Colic lymph node (tissue), 1 donor: ENCODE data around the gene UVRAG.

- PRO-cap = no peak
Observed at GRCh38 chr11:75432663-75433035, 354 bp downstream of the KLHL35 start.

- PRO-cap = no peak
Observed at GRCh38 chr11:75490453-75491192, 35.1 kb downstream of the GDPD5 start.

- PRO-cap = no peak
Observed at GRCh38 chr11:75572273-75573010, 10.4 kb downstream of the SERPINH1 start.

GRCh38 chr11:75627850-75628226 is 41.0 kb downstream of the MAP6 start:
- PRO-cap = no peak

- PRO-cap = no peak
Observed at GRCh38 chr11:75773400-75774111, 5.0 kb downstream of the DGAT2 start.

- PRO-cap = bidirectional peak, plus-strand start at chr11:75814566, minus-strand start at chr11:75814485; bidirectional peak, plus-strand start at chr11:75814863, minus-strand start at chr11:75814758; bidirectional peak, plus-strand start at chr11:75815242, minus-strand start at chr11:75814901
Observed at GRCh38 chr11:75814426-75815314, at the start of gene UVRAG. UVRAG (plus strand) TSS chr11:75815210.

DNA sequence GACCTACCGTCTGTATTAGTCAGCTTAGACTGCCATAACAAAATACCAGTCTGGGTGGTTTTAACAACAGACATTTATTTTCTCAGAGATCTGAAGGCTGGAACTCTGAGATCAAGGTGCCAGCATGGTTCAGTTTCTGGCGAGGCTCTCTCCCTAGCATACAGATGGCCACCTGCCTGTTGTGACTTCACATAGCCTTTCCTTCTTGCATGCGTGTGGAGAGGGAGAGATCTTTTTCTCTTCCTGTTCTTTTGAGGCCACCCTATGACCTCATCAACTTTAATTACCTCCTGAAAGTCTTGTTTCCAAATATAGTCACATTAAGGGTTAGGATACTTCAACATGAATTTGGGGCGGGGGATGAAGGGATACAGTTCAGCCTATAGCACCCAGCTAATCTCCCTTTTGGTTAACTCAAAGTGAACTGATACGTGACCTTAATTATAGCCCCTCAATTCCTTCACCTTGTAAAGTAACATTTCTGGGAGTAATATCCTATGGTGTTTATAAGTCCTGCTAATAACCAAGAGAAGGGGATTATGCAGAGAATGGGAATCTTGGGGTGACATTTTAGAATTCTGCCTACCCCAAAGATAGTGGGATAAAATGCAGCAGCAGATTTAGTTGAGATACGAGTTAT is 131.9 kb downstream of the UVRAG start:
- PRO-cap = no peak

GRCh38 chr11:76119759-76120081 is 86.6 kb downstream of the WNT11 start:
- PRO-cap = no peak

- PRO-cap = no peak
Observed at GRCh38 chr11:76147339-76147808, 58.9 kb downstream of the WNT11 start.

DNA sequence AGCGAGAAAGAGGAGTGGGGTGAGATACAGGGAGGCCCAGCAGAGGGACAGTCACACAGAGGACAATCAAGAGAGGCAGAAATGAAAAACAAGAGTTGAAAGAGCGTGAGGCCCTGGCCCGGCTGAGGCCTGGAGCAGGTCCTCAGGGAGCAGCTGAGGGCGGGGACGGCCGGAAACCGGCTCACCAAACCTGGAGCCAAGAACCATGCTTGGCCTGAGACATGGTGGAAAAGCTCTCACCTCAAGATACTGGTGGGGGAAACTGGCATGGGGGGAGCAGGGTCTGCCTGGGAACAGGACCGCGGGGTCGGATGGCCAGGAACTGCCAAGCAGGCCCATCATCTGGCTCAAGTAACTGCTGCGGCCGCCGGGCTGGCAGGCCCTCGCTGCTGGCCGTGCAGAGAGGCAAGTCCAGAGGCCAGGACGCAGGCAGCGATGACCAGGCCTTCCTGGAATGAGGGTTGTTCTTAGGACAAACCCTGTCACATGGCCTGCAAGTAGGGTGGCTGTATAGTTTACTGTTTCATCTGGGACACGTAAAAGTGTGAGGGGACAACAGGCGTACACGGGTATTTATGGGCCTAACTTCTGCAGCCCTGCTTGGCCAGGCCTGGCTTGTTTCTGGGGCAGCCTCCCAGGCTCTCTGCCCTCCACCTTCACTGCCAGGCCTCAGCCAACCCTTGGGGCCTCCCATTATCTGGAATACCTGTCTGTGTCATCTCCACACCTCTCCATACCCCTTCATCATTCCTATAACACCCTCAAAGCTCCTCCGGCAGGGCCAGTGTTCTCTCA is 19.0 kb upstream of the WNT11 start:
- PRO-cap = no peak

DNA sequence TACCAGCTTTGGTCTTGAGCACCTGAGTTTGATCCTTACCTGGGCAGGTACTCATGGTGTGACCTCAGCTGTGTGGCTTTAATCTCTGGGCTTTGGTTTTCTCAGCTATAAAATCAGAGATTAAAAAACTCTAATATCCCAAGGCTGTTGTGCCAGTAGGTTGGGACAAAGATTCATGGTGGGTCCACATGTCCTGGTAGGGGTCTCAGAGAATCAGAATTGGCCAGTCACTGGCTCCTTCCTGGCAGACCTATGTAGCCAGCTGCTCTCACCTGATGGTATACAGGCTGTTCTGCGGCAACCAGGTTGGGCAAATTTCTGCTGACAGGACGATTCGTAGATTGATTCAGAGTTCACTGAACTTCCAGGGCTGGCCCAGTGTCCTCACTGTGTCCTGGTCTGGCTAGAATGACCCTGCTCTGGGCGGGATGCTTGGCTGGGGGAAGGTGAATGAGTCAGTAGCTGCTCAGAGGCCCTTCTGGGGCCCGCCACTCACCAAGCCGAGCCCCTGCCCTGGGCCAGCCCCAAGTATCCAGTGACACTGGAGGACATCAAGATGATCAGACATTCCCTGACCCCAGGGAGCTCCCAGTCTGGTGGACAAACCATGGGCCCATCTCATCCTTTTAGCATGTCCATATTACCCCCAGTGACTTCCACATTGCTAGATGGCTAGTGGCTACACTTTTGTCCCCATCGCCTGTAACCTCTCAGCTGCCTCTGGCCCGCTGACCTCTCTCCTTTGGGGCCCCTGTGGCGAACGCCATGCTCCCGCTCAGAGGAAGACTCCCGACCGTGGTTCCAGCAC is 62.9 kb upstream of the WNT11 start:
- PRO-cap = no peak

- PRO-cap = no peak
Observed at GRCh38 chr11:76380167-76380669, 714 bp downstream of the THAP12 start.

DNA sequence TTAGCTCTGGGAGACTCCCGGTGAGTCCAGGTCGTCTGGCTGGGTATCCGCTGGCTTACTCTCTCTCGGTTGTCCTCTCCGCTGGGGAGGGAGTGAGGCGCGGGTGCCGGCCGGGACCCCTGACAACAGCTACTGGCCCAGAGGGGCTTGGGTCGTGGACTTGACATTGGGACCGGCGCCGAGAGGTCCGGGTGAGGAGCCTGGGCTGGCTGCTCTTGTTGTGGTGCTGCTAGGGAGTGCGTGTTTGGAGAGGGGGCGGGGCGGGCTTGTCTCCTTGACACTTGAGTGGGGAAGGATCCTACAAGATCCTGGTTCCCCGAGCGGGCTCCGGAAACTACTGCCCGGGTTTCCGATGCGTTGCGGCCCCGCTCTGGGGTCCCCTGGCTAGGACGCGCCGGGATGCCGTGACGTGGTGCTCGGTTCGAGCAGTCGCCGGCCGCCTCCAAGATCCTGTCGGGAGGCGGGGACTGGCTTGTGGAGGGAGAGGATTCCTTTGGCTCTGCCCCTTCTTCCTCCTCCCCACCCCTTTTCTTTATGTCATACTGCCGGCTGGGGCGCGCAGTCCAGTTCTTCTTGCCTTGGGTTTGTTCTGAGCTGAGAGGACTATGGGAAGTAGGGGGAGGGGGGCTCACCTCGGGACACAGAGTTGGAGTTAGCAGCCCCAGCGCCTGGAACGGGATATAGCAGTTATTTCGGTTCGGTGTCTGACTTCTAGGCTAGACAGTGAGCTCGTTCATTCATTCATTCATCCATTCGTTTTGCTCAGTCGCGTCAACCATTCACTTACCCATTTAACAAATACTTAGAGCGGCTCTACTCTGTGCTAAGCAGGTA is 720 bp downstream of the EMSY start:
- PRO-cap = bidirectional peak, plus-strand start at position 566 of the sequence, minus-strand start at position 455 of the sequence

GRCh38 chr11:76591927-76592427 is 78.6 kb downstream of the LRRC32 start:
- PRO-cap = no peak

DNA sequence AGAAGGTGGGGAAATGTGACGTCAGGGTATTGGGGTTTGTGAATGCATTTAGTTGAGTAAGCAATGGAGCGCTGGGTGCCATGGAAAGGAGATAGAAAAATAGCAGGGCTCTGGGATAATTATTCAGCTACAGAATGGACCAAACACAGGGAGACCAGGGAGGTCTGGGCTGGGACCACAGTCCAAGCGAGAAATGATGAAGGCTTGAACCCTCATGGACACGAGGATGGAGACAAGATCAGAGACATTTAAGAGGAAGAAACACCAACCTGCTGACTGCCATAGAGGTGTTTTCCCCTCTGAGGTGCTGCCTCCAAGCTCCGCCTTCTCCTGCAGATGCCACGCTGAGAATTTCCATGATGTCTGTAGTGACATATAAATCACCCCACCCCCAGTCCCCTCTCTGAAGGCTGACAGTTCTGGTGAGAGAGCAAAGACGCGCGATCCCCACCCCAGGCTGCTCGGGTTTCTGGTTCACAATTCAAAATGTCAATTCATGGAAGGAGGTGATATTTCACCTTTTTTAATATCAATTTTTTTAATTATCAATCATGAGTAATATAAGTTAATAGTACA is 28.3 kb downstream of the LRRC32 start:
- PRO-cap = bidirectional peak, plus-strand start at position 433 of the sequence, minus-strand start at position 278 of the sequence

GRCh38 chr11:76656787-76657099 is 13.8 kb downstream of the LRRC32 start:
- PRO-cap = no peak

GRCh38 chr11:76660752-76661348 is 9.7 kb downstream of the LRRC32 start:
- PRO-cap = no peak

GRCh38 chr11:76757933-76758446 is 25.2 kb upstream of the TSKU start:
- PRO-cap = no peak

- PRO-cap = no peak
Observed at GRCh38 chr11:76781734-76782527, 1.2 kb upstream of the TSKU start.

DNA sequence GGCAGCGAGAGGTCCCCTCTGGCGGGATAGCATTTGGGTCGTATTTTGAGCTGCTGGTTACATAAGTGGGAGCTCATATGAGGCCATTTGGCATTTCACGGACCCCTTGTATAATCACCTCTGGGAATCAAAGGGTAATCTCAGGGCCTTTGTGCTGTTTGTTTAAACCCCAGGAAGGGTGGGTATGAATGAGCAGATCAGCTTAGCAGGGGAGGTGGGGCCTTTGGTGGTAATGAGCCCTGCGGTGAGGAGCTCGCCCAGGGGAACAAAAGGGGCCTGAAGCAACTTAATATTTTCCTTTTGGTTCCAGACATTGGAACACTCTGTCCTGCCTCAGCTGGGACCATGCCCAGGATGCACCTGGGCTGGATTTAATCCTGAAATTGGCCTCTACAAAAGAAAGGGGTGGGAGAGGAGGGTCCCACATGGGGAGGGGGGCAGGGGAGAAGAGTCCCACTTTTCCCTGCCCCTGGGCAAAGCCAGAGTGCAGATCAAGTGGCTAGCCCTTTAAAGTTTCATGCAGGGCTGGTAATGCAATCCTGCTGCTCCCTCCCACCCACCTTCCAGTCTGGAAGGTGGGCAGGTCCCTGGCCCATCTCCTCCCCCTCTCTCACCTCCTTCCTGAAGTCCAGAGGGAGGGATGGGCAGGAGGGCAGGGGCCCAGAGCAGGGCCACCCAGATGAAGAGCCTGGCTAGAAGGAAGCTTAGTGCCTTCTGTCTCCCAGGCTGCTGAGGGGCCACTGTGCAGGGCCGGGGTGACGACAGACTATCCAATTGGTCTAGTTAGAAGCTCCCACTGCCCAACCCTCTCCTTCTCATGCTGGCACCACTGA is 10.5 kb downstream of the TSKU start:
- PRO-cap = no peak